NCI-H460 (cell line): ENCODE measurements around the gene CCDC85C.

DNA sequence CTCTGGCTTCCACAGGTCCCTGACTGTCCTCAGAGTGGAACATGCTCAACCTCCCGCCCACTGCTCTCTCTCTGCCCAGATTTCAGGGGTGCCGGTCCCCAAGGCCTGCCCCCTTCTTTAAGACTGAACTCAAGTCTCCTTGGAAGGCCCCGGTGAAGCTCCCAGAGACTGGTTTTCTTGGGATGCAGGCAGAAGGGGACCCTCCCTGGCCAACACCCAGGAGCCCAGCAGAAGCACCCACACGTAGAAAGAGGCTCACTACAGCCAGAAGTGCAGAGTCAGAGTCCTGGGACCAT is 50.4 kb downstream of the C14orf132 start:
RAMPAGE:
- cytosol, long total RNA: no peak
- long total RNA: no peak
- nucleus, long total RNA: no peak

DNA sequence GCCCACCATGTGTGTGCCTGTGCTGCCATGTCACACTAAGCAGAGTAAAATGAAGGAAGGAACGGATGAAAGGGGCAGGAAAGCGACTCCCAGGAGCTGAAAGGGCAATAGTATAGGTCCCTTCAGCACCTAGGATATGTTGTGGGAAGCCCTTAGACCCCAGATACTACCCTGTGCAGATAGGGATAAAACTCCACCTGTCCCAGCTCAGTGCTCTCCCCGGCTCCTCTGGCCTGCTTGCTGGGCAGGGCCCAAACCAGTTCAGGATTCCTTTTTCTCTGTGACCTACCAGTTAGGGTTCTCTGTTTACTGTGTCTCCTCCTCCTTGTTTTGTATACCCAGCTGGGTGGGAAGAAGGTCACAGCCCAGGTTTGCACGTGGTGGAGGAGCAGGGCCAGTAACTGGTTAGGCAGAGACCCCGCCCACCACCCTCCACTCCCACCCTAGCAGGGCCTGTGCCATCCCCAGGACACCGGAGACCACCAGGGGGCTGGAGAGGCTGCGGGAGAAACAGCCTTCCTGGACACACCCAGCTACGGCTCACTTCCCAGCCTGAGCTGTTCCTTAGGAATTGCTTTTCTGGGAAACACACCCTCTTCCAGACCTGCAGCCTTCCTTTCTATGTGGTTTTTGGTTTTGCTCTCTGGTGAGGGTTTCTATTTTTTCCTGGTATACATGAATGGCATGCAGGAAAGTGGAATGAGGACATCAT is 21.0 kb downstream of the BDKRB2 start:
RAMPAGE:
- cytosol, long total RNA: no peak
- long total RNA: no peak
- nucleus, long total RNA: no peak

DNA sequence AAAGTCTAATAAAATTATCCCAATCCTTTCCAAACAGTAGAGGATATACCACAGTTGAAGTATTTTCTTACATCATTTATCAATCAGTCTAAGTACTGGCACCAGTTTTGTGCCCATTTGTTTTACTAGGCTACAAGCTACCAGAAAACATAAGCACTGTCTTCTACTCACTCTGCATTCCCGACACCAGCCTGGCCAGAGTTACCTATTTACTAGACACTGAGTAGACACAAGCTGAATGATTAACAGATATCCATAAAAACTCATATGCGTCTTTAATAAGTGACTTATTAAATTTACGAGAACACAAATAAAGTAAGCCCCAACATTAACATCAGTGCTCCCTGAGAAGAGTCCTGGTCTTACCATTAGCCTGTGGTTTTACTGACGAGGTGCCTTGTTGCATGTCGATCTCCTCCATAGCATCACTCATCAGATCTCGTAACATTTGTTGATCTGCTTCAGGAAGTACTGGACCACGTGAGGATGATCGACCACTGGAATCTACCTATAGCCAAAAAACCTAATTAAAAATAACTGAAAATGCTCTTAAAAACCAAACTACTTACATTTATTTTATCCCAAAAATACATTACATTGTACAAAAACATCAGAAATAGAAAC is 53.2 kb downstream of the BDKRB1 start:
RAMPAGE:
- cytosol, long total RNA: no peak
- long total RNA: no peak
- nucleus, long total RNA: no peak

RAMPAGE:
- cytosol, long total RNA: no peak
- long total RNA: no peak
- nucleus, long total RNA: no peak
Measured at GRCh38 chr14:96573435-96574076, 71.4 kb downstream of the PAPOLA start.

DNA sequence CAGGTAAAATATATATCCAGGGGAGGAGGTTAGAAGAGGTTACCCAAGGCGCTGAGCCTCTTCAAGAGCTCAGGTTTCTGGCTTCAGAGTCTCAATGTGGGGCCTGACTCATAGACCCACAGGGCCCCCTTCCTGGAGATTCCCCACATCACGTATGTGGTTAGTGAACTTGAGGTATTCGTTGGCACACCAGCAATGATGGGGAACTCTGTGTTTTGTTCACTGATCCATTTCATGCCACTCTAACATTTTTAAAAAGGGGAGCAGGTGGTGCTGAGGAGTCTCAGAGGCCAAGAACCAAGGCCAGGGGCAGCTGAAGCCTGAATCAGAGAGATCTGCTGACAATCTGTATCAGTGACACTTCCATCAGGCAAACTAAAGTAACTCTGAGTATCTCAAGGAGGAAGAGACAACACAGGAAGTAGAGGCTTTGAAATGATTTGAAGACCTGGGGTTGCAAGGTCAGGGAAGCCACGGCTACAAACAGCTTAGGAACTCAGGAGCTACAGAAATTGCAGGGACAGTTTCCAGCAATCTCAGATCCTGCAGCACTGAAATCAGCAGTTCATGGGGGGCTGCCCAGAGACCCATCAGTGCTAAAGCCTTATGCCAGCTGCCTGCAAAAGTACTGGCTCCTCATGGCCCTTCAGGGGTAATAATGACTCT is 323.5 kb downstream of the VRK1 start:
RAMPAGE:
- cytosol, long total RNA: no peak
- long total RNA: no peak
- nucleus, long total RNA: no peak

GRCh38 chr14:97709475-97710176 is 912.4 kb downstream of the VRK1 start:
RAMPAGE:
- cytosol, long total RNA: no peak
- long total RNA: no peak
- nucleus, long total RNA: no peak

DNA sequence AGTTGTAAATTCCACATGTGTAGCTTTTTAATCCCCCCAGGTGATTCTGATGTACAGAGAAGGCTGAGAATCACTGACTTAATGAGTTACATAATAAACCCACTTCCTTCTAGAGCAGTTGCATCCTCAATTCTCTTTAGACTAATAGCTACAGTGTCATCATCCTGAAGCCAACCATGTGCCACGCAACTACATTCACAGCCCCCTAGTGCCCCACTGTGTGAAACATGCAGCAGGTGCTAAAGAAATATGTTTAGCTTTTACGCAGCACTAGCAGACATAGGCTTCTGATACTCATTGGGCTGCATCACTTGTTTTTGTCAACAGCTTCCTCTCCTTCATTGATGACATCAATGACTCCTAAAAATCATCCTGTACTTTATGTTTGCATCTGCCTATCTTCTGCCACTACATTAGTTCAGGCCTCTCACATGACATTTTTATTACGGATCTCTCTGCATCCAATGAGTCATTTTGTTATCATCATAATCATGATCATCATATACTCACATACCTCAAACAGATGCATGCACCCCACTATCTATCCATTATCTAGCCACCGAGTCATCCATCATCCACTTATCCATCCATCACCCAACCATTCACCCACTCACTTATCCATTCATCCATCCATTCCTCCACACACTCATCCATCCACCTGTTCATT is 1168.1 kb downstream of the BCL11B start:
RAMPAGE:
- cytosol, long total RNA: no peak
- long total RNA: no peak
- nucleus, long total RNA: no peak

GRCh38 chr14:99243940-99244729 is 27.9 kb downstream of the BCL11B start:
RAMPAGE:
- cytosol, long total RNA: no peak
- long total RNA: no peak
- nucleus, long total RNA: no peak

DNA sequence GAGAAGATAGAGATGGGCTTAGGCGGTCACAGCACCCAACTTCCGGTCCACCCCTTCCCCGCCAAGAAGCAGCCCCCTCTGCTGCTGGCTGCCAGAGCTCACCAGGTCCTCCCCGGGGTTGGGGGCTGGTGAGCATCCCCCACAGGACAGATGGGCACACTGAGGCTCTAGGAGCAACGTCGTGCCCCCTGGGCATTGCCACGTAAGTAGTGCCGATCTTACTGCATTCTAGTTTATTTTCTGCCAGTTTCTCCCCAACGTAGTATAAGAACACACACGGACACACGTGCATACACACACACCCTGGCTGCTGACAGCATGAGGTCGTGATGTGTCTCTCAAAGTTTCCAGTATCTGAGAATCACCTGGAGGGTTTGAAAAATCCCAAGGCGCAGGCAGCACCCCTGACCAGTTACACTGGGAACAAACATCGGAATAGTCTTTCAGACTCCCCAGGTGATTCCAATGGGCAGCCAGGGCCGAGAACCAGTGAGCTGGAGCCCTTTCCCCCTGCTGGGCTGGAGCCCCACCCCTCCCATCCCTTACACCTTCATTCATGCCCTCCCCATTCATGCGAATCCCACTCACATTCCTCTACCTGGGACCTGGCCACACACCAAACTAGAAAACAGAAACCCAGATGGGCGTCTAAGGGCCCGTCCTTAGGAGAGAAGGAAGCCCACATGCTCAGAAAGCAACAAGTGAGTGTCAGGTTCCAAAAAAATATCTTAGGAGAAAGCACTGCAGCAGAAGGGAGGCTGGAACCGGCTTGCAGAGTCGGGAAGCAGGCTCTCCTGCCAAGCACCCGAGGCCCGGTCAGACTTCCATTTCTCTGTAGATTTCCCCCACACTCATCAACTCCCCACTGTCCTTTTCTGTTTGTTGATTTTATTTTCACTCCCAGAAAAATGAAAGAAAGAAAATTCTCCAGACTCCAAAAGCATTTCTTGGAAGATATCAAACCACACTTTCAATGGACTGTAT is 13.8 kb downstream of the BCL11B start:
RAMPAGE:
- cytosol, long total RNA: no peak
- long total RNA: no peak
- nucleus, long total RNA: no peak

DNA sequence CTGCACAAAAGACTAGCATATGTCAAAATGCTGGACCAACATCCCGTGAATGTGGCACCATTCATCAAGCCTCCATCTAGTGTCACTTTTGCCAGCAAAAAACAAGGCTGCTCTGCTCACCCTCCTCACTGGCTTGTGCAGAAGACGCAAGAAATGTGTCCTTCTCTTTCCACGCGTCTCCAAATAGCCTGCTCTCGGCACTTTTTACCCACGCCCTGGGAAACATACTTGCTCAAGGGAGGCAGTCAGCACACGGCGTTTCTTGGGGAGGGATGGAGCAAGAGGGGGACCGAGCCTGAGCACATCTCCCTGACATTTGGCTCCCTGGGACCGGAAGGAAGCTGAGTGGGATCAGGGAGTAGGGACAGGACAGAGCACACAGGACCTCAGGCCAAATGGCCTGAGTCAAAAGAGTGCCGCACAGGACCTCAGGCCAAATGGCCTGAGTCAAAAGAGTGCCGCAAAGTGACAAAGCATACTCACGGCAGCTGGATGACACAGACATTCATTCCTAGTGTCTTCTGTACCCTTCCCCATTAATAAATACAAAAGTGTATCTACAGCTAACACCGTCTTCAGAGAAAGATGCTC is 7.2 kb downstream of the BCL11B start:
RAMPAGE:
- cytosol, long total RNA: no peak
- long total RNA: no peak
- nucleus, long total RNA: no peak

DNA sequence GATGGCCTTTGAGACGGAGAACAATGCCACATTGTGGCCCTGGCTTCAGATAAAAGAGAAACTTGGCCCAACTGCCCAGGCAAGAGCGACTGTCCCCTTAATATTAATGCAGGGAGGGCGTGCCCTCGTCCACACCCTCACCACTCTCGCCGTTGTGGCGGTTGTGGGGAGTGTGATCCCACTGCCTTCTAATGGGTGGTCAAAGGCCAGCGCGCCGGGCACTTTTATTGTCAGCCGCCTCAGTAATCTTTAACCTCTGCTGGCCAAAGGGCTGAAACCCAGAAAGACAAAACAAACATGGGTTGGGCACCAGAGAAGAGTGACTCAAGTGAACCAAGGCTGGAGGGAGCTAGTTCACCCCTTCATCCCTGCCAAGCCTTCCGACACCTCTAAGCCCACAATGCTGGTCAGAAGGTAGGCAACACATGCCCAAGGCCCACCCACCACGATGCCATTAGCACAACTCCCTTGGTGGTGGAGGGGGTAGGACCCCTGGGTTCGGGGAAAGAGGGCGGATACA is 44.4 kb upstream of the BCL11B start:
RAMPAGE:
- cytosol, long total RNA: no peak
- long total RNA: no peak
- nucleus, long total RNA: no peak

DNA sequence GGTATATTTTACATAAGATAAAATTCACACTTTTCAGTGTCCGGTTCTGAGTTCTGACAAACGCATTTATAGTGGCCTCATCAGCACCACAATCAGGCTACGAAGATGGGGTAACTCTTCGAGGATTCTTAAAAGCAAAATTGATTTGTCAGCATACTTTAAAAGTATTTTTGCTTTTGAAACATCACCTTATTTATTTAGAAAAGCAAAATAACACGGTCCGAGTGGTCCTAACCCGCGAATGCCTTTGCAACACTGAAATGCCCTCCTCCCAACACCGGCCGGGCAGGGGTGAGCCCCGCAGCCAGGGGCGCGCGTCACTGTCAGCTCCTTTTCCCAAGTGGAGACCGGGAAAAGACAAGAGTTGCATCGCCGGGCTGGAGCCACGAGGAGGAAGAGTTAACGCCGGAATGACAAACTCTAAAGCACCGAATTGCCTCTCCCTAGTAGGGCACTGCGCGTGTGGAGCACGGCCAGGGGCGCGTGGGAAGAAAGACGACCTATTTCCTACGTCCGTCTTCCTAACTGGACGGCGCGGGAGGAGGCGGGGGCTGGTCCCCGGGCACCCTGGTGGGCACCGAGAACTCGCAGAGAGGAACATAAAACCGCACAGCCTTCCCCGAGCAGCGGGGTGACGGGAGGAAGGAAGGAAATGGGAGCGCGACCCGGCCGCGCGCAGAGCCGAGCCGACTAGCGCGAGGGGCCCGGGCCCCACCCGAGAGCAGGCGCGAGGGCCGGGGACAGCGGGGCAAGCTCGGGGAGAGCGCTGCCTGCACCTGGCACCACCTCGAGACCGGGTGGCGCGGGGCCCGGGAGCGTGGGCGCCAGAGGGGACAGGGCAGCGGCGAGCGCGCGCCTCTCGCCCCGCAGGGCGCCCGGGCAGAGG is 807 bp downstream of the SETD3 start:
RAMPAGE:
- cytosol, long total RNA: no peak
- long total RNA: no peak
- nucleus, long total RNA: no peak

DNA sequence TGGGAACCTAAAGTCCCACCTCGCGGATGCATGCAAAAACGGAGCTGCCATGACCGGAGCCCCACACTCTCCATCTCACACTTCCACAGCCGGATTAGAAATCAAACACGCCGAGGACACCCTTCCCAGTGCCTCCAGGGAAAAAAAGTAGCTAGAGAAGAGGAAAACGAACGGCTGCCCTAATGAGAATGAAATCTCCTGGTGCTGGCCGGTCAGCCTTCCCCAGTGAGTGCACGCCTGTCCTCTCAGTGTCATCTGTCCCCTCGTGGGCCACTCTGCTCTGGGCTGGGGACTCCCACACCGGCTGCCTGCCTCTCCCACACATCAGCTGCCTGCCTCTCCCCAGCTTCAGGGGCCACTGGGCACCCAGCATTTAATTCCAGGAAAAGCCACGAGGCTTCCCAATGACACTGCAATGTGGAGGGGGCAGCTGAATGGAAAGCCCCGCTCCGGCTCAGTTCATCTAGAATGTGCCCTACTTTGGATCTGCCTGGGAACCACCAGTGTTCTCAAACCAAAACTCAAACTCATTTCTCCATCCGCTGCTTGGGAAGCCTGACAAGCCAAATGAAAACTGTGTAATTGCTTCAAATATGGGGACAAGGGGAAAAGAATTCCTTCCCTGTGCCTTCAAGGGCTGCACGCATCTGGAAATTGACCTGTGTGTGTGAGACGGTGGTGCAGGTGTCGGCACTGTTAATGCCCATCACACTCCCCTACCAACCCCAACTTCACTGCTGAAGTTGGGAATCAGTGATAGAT is 58.9 kb downstream of the CCDC85C start:
RAMPAGE:
- cytosol, long total RNA: no peak
- long total RNA: no peak
- nucleus, long total RNA: no peak

DNA sequence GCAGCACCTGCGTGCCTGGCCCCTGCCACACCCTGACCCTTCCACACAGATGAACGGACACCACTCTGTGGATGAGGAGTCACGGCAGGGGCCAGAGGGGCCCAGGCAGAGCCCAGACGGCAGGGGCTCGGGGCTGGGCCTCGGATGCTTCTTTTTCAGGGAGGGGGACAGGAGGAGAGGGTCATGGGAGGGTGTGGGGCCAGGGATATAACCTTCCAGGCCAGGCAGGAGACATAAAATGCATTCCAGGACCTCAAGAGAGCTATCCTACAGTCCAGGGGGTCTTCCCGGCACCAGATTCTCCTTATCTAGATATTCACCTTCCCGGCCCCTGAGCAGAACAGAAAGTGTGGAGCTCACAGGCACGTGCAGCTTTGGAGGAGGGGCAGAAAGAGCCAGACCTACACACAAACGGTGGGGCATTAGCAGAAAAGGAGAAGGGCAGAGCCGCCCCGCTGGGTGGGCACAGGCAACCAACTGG is 33.6 kb downstream of the CCDC85C start:
RAMPAGE:
- cytosol, long total RNA: no peak
- long total RNA: no peak
- nucleus, long total RNA: no peak

RAMPAGE:
- cytosol, long total RNA: no peak
- long total RNA: no peak
- nucleus, long total RNA: no peak
Measured at GRCh38 chr14:99603796-99604717, at the start of gene CCDC85C. Gene CCDC85C, minus strand, starts transcription at chr14:99604207.

DNA sequence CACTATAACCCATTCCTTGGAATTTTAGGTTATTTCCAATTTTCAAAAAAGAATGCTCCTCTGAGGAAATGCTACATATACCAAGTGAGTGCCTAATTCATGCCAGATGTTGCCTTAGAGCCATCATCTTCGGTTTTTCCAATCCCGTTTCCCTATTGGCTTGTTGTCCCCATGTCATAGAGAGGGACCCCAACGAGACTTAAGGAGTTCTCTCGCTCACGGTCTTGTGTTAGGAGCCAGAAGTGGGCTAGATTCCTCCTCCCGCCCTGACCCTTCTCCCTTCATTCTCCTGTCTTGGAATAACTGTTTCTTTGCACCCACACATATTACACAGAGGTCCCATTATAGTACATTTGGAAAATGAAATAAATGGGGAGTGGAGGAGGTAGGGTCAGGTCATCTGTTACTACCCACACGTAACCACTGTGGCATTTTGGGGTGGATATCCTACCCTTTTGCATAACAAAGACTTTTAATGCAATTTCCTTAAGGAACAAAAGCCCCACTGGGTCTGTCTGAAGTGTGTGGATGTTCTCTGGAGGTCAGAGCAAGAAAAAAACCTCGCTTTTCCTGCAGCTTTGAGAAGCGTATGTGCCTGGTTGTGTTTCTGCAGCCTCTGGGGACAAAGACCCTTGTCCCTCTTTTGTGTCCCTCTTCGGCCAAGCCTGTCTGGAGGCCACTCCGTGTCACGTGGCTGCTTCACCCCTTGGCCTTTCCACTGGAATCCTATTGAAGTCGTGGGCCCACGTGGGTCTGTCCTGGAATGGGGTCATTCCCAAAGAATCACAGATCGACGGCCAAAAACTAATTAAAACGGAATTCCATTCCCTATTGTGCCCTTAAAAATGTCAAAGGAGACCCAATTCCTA is 13.0 kb upstream of the CYP46A1 start:
RAMPAGE:
- cytosol, long total RNA: no peak
- long total RNA: no peak
- nucleus, long total RNA: no peak

DNA sequence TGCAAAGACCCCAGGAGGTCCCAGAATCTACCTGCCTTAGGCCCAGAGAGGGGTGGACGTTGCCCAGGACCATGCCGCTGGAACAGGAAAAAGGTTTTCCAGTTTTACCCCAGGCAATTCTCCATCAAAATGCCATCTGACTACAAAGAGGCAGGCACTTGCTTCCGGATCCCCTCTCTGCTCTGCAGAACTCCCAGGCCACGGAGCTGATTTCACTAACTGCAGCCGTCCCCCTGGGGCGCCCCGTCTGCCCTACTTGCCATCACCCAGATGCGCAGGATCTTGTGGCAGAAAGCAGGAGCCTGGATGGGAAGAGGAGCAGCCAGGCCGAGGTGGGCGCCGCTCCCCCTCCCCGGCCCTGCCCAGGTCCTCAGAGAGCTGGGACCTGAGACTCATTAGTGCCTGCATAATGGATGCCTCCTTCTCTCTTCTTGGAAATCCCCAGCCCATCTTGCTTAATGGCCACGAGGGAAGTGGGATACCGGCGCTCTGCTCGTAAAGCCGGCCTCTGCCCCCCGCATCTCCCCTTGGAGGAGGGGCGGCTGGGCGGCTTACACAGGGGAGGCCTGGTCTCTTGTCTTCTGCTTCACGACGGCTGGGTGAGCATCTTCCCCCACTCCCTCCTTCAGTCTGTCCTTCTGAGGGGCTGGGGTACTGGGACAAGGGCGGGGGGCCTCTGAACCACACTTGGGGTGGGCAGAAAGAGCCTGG is 19.6 kb upstream of the EML1 start:
RAMPAGE:
- cytosol, long total RNA: no peak
- long total RNA: no peak
- nucleus, long total RNA: no peak

GRCh38 chr14:99908793-99909488 is 115.7 kb downstream of the EML1 start:
RAMPAGE:
- cytosol, long total RNA: no peak
- long total RNA: no peak
- nucleus, long total RNA: no peak

RAMPAGE:
- cytosol, long total RNA: no peak
- long total RNA: no peak
- nucleus, long total RNA: no peak
Measured at GRCh38 chr14:99971142-99972163, 93.8 kb upstream of the EVL start.

DNA sequence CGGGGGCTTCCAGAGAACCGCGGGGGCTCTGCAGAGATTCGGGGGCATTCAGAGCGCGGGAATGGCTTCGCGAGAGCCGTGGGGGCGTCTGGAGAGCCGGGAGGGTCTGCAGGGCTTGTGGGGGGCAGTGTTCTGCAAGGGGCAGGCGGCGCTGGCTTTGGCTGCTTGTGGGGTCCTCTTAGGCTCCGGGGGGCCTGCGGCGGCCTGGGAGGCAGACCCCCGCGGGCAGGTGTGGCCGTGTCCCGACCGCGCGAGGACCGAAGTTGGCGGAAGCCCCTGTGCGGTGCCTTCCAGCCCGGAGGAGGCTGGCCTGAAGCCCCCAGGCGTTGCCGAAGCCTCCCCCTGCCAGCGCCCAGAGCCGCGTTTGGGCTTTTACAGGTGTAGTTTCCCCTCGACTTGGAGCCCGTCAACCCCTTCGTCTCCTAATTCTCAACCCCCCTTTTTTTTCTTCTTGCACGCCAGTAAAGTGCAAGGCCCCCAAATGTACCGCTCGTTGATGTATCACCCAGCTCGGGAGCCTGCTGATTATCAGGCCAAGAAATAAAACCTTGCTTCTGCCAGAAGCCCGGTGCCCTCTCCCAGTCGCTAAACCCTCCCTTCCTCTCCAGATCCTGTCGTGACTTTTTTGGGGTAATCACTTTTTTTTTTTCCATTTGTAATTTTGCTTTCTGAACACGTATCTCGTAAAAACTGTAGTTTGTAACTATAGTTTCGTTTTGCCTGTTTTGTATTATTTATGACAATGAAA is 92.9 kb upstream of the EVL start:
RAMPAGE:
- cytosol, long total RNA: no peak
- long total RNA: no peak
- nucleus, long total RNA: no peak